Metastatic Pancreatic Carcinoma in the Ovary (tissue), 1 donor: ENCODE data around the genes MTM1, HMGB3, GABRQ and CSAG2.

DNA sequence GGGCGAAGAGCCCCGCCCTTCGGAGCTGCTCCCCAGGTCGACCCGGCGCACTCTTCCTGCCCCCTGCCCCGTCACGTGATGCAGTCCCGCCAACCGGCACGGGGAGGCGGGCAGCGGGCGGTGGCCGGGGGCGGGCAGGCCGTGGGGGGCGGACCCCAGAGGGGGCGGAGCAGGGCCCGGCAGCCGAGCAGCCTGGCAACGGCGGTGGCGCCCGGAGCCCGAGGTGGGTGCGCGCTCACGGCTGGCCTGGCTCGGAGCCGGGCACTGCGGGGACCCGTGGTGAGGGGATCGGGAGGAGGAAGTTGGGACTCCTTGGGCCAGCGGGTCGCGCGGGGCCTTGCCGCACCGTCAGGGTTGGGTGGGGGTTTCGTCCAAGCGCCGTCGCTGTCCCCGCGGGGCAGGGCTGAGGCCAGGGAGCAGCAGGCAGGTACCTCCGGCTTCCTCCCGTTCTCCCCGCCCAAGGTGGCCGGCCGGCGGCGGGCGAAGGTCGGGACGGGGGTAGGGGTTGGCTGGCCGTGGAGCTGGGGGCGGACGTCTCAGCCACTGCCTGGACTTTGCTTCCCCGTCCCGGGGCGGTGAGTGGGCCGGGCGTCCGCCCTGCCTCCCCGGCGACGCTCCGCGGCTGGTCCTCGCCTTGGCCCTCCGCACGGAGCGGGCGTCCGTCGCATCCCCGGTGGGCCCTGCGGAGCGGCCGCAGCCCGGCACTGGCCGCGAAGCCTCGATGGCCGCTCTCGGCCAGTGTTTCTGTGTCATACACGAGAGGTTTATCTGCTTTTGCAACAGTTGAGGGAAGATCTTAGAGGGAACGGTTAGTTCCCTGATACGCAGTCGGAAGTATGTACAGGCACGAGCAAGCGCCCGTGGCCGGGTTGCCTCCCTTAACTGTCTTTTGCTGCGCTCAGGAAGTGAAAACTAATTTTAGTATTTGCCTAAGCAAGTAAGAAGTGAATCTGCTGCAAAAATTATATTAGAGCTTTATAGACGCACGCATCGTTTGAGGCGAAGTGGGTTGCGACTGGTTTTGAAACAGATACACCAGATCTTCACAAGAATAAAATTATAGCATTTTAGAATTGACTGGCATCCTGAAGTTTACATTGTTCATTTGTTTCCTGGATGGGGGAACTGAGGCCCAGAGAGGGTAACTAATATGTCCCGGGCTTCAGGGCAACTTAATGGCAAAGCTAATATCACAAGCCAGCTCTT is at the start of gene MTM1:
TSS of gene MTM1 (plus strand) at position 182 of the 1,206 bp plus-strand sequence.
- PRO-cap, result bidirectional peak, plus-strand start at position 204 of the sequence, minus-strand start outside the sequence; unidirectional peak, plus-strand start at position 238 of the sequence

DNA sequence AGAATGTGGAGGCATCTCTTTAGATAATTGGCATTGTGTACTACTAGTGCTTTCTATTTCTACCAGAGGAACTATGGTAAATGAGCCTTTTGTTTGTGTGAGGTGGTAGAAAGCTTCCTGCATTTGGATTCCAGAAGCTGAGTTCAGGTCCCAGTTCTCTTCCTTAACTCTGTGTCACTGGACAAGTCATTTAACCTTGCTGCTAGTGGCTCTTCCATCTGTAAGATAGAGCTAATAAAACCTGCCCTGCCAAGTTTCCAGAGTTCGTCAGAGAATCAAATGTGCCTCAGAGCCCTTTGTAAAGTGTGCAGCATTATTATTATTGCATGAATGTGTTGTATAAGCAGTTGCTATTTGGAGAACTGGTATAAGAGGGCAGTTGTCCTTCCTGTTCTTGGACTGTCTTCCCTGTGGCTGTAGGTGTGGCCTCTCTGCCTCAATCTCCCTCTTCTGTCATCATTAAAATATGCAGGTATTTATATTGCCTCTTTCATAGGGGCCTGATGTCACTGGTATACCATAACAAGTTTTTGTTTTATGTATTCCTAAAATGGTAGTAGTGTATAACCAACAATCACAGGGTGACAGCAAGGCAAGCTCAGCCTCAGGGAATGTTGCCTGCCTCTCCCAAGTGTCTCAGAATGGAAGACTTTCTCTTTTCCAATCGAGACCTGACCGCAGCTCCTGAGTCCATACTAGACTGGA is 3.7 kb downstream of the MTM1 start:
- PRO-cap, result no peak

GRCh38 chrX:150692748-150693083 is 480 bp upstream of the MTMR1 start:
- PRO-cap, result no peak

DNA sequence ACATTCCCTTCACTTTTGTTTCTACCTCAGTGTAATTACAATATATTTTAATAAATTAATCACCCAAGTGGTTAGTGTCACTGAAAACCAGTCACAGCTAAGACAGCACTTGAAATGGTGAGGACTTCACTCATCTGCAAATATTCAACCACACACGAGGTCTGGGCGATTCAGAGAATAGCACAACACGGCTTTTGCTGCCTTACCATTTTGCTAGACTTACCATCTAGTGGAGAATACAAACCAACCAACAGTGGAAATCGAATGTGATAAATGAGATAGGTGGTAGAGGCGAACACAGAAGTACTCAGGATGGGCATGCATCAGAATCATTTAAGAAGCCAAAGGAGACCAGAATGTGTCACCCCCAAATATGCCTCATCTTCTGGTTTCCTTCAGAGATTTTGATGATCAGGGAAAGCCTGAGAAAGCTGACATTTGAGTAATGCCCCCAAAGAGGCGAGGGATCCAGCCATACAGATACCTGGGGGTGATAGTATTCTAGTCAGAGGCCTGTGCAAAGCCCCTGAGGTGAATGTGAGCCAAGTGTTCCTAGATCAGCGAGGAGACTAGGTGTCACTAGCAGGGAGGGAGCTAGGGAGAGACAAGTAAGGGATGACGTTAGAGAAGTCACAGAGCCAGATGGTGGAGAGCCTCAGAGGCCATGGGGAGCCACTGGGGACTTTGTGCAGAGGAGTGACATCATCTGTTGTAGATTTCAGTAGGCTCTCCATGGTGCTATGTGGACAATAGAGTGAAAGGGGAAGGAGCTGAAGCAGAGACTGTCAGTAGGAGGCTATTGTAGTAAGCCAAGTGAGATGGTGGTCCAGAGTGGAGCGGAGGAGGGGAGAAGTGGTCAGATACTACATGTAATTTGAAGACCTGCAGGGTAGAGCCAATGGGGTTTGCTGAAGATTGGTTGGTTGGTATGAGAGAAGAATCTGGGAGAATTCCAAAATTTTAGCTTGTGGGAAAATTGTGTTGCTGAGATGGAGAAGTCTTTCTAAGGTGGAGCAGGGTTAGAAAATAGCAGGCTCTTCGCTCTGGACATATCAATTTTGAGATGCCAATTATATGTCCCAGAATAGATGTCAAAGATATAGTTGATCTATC is 1.8 kb downstream of the MTMR1 start:
- PRO-cap, result no peak

DNA sequence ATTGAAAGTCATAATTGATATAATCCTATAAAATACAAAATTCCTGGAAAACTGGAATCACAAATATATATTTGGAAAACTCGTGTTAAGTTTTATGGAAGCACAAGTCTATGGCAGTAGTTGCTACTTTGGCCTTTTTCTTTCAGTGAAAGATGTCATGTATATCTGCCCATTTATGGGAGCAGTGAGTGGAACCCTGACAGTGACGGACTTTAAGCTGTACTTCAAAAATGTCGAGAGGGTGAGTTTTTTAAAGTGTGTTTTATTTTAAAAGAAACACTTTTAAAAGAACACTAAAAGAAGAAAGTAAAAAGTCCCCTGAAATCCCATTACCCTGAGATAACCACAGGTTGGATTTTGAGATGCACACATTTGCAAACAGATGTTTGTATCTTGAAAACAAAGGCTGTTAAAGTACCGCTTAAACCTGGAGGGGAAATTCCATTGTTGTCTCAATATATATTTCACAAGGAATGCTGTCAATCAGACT is 33.9 kb downstream of the MTMR1 start:
- PRO-cap, result no peak

DNA sequence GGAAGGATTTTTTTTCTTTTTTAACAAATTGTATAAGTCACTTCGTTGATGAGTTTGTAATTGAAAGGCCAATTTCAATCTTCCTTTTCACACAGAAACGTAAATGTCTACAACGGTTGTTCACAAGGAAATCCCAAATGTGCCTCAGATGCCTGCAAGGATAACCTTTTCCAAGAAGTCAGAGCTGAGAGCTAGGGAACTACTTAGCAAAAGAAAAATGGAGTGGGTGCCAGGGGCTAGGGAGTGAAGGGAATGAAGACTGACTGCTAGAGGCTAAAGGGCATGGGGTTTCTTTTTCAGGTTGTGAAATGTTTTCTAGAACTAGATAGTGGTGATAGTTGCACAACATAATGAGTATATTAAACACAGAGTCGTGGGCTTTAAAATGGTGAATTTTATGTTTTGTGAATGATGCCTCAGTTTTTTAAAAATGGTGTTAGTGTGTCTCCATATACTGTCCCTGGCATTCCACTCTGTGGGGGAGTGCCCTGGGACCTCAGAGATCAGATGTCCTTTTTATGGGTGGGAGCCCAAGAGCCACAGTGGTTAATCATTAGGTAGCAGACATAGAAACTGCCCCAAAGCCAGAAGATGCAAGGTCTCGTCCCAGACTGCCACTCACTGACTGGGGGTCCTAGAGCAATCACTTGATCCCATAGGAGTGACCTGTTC is 53.3 kb downstream of the CD99L2 start:
- PRO-cap, result no peak

DNA sequence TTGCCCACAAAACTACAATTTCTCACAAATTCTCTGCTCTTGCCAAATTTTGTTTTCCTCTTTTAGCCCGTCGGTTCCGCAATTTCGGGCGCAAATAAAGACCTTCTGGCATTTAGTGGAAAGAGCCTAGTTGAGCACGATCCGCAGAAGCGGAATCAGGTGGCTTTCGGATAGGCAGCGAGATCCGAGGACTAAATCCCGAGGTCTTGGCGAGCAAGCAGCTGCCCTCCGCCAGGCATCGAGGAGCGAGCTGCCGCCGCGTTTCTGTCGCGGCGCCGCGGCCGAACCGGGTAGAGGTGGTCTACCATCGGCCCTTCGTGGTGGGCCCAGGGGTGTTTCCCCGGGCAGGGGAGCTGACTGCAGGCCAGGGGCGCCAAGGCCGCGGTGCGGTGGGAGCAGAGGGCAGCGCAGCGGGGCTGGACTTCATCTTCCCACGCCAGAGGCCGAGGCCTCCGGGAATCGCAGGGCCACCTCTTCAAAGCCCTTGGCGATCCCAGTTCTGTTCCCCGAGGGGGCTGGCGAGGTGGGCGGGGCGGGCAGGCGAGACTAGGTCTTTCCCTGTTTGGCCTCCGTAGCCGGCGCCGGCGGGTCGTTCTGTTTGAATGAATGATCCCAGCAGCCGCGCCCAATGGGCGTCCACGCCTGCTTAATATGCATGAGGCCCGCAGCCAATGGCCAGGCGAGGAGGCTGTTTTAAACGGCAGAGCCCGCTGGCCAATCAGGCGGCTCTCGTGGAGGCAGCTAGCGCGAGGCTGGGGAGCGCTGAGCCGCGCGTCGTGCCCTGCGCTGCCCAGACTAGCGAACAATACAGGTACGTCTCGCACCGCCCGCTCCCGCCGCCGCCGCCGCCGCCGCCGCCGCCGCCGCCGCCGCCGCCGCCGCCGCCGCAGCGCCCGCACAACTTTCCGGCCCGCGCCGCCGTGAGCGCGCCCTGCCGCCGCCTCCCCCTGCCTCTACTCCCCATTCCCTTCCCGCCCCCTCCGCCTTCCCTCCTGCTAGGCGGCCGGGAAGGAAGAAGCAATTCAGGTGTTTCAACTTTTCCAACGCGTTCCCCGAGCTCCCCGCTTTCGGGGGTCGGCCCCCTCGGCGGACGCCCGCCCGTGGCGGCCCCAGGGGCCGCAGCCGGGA is at the start of gene HMGB3:
TSS of gene HMGB3 (plus strand) at position 770 of the 1,128 bp plus-strand sequence.
- PRO-cap, result bidirectional peak, plus-strand start at position 793 of the sequence, minus-strand start at position 573 of the sequence

- PRO-cap, result no peak
Observed at GRCh38 chrX:151703291-151703695, 8.0 kb downstream of the PRRG3 start.

DNA sequence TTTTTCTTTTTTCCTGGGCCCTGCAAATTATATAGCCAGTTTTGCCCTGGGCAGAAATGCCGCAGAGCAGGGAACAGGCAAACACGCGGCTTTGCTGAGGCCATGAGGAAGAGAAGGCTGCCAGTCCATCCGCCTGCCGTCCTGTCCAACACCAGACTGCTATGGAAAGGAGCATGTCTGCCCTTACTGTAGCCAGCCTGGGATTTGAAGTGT is 1.7 kb upstream of the GABRE start:
- PRO-cap, result no peak

DNA sequence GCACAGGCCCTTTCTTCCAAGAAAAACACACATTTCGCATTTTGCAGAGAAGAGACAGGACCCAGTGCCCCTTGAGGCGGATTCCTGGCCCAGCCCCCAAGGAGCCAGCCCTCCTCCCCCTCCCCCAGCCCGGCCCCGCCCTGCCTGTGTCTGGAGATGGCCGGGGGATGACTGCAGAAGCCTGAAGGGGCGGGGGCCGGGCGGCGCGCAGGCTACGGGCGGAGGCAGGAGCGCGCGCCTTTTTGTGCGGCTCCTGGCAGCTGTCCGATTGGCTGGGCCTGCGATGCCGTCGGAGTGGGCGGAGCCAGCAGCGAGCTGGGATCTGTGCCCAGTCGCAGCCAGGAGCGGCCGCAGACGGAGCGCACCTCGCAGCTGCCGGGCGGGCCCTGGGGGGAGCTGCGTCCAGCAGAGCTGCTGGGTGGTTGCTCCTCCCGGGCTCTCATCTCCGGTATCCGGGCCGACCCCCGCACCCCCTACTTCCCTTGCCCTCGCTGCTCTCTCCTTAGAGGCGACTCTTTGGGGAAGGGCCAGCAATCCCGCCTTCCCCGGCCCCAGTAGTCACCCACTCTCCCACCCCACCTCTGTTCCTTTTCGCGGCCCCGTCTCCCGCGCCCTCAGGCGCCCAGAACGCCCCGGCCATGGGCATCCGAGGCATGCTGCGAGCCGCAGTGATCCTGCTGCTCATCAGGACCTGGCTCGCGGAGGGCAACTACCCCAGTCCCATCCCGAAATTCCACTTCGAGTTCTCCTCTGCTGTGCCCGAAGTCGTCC is at the start of gene GABRQ:
TSS of gene GABRQ (plus strand) at position 331 of the 771 bp plus-strand sequence.
- PRO-cap, result no peak

DNA sequence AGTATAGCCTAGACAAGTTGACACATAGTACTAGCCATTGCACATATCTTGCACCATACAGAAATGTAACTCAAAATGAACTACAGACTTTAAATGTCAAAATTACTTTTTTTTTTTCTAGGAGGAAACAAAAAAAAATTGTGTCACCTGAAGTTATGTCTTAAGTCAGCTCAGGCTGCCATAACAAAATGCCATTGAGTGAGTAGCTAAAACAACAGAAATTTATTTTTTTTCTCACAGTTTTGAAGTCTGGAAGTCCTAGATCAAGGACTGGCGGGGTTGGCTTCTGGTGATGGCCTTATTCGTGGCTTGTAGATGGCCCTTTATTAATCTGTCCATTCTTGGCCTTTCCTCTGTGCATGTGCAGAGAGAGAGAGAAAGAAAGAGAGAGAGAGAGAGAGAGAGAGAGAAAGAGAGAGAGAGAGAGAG is at the start of gene CSAG2:
TSS of gene CSAG2 (minus strand) at position 51 of the 429 bp plus-strand sequence.
- PRO-cap, result no peak

- PRO-cap, result no peak
Observed at GRCh38 chrX:153226297-153226536, 39.7 kb upstream of the PWWP4 start.

GRCh38 chrX:153454668-153455150 is 8.9 kb upstream of the TREX2 start:
- PRO-cap, result no peak

GRCh38 chrX:153462197-153462775 is 8.1 kb downstream of the HAUS7 start:
- PRO-cap, result no peak

GRCh38 chrX:153487479-153487994 is 7.2 kb upstream of the BGN start:
- PRO-cap, result no peak

DNA sequence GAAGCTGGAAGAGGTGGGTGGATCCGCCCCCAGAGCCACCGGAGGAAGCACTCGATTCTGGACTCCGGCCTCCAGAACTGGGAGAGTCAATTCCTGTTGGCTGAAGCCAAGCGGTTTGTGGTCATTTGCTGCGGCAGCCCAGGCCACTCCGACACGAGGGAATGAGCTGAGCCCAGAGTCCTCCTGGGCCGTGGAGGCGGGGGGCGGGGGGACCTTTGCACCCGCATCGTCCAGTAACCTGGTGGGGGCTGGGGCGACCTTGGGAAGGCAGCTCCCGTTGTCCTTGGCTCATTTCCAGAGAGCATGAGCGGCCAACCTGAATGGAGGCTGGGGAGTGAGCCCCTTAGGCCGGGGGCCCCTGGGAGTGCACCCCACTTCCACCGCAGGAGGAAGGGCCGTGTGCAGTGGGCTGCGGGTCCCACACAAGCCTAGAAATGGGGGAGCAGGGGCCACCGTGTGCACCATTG is 20.1 kb upstream of the DUSP9 start:
- PRO-cap, result no peak

DNA sequence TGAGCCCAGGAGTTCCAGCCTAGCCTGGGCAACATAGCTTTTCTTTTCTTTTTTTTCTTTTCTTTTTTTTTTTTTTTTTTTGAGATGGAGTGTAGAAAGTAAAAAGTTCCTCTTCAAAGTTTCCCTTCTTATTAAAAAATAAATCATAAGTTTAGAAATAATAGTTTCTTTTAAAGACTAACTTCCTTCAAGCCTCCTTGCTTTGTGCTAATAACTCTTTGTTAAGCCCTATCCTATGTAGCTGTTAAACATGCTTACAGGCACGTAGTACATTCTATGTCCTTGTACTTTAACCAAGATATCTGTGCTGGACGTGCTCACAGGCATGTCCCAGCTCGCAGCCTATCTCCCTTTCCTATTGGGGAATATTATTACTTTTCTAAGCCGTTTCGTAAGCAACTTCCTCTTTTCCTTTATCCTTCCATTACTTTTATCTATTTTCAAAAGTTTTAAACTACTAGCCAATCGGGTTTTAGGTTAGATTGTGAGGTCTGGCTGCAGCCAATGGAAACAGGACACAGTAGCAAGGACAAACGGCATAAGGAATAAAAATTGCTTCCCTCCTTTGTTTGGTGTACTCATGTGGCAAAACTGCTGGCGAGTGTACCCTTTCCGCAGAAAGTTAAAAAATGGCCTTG is 2.4 kb upstream of the PNCK start:
- PRO-cap, result no peak

GRCh38 chrX:153695414-153696476 is 8.0 kb downstream of the SLC6A8 start:
- PRO-cap, result no peak

- PRO-cap, result no peak
Observed at GRCh38 chrX:153703704-153704496, 16.2 kb downstream of the SLC6A8 start.

DNA sequence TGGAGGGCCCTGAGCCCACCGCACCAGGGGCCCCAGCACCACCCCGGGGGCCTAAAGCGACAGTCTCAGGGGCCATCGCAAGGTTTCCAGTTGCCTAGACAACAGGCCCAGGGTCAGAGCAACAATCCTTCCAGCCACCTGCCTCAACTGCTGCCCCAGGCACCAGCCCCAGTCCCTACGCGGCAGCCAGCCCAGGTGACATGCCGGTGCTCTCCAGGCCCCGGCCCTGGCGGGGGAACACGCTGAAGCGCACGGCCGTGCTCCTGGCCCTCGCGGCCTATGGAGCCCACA is 356 bp downstream of the ABCD1 start:
- PRO-cap, result no peak